Mononuclear cell (primary cell): Measurements from ENCODE around the gene PAPOLB.

GRCh38 chr7:3120685-3121029 lies 77.0 kb upstream of the CARD11 start:
- RRBS, result no CpG with 5 or more reads among the region's 2 CpGs

- RRBS, result no CpG with 5 or more reads among the region's 6 CpGs
These were observed 84.0 kb upstream of the SDK1 start for GRCh38 chr7:3216926-3217632.

DNA sequence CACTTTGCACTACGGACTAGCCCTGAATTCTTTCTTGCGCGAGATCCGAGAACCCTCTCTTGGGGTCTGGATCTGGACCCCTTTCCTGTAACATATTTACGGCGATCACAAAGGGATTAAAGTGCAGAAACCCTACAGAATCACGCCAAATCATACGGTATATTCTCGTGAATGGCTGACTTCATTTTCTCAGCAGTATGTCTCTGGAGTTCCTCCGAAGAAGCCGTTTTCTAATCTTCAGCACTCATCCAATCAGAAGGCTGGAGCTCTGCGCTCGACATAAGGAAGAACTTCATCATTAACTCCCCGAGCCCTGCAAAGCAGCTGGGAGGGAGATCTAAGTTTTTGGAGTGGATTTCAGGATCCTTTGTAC lies 40.8 kb upstream of the SDK1 start:
- RRBS, result no CpG with 5 or more reads among the region's 14 CpGs

- RRBS, result no CpG with 5 or more reads among the region's 1 CpG
These were observed 217.7 kb downstream of the SDK1 start for GRCh38 chr7:3518745-3519187.

- RRBS, result no CpG with 5 or more reads among the region's 8 CpGs
These were observed 265.8 kb upstream of the FOXK1 start for GRCh38 chr7:4416350-4416637.

DNA sequence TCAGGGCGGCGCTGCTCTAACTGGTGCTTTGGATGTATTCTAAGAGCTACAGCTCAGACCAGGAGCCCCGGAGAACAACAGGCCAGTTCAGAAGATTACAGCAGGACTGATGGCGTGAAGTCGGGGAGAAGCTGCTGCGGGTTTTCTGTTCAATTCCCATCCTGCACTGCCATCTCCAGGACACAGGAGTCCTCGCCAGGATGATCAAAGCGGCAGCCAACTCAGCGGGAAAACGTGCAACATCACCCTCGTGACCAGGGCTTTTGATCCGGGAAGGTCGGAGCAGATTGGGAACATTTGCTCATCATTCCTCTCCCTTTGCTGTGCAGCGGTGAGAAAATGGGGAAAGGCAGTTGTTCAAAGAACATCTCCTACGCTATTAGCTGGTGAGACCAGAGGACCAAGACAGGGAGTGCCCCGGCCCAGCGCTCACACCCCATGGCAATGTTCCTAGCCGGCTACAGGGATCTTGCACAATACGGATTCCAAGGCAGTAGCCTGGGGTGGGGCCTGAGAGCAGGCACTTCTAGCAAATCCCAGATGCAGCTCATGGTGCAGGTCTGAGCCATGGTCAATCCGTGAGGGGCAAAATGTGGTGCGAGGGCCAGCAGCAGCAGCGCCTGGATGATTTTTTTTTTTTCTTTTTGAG lies 50.3 kb upstream of the FOXK1 start:
- RRBS, result 8% methylated on average over 3 of the region's 22 CpGs

GRCh38 chr7:4692014-4692448 lies 9.9 kb downstream of the FOXK1 start:
- RRBS, result no CpG with 5 or more reads among the region's 6 CpGs

- RRBS, result 14% methylated on average over 24 of the region's 33 CpGs
These were observed 43.3 kb downstream of the FOXK1 start for GRCh38 chr7:4725256-4725890.

DNA sequence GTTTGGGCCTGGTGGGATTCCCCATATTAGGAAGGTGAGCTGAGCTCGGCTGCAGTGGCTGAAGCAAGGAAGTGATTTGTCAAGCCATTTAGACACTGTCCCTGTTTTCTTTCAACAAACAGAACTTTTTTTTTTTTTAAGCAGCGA lies 43.7 kb downstream of the FOXK1 start:
- RRBS, result no CpG with 5 or more reads among the region's 2 CpGs

- RRBS, result no CpG with 5 or more reads among the region's 20 CpGs
These were observed 40.6 kb upstream of the AP5Z1 start for GRCh38 chr7:4734734-4735338.

DNA sequence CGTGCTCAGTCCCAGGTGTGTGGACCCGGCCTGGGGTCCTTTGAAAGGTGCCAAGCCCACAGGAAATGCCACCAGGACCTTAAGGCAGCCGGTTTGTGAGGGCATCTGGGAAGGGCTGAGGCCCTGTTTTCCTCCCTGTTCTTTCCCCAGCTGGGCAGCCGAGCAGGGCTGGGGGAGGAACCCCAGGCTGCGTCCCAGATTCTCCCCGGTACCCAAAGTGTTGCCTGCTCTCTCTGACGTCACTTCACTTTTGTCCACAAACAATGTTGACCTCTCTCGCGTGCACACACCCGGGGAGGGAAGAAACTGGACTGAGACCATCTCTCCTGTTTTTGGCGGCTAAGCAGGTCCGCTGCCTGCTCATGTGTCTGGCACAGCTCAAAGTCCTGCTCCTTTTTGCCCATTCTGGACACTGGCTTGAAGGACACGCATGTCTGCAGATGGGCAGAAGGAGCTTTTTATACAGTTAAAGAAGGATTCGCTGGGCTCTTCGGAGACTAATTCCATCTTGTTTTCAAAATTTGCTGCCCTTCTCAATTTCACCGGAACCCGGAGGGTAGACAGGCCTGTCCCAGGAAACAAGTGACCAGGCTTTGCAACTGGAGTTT lies 37.4 kb downstream of the PAPOLB start:
- RRBS, result 83% methylated on average over 8 of the region's 17 CpGs

- RRBS, result no CpG with 5 or more reads among the region's 18 CpGs
These were observed 26.1 kb downstream of the PAPOLB start for GRCh38 chr7:4835583-4836178.

DNA sequence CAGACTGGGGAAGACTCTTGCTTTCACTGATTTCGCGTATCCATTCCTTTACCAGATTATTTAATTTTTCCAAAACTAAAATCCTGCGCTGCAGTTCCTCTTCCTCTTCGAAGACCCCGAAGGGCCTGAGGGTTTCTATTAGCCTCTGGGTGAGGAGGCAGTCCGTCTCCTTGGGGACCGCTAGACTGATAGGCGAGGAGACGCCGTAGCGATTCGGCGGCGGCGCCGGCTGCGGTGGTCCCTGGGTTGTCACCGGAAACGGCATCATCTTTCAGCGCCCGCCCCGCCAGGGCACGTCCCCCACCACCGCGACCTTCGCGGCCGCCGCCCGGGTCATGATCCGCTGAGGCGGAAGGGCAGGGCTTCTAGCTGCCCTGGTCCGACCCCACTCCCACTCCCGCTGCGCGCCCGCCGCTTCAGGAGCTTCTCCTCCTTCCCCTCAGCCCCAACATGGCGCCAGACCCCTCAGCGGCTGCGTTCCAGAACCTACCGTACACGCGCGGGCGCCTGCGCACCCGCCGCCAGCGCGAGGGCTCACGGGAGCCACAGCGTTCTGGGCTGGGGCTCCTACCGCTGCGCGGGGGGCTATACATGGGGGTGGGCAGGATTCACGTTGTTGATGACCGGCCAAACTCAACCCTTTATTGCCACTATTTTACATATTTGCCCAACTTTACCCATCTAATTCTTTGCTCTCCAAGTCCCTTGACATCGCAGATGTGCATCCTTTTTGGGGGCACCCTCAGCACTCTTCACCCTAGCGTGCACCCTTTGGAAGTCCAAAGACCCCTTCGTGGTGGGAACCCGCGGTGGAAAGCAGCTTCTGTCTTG lies at the start of gene PAPOLB:
Gene PAPOLB, minus strand, starts transcription at position 488 of the 831 bp plus-strand sequence.
- RRBS, result 21% methylated on average over 12 of the region's 63 CpGs

DNA sequence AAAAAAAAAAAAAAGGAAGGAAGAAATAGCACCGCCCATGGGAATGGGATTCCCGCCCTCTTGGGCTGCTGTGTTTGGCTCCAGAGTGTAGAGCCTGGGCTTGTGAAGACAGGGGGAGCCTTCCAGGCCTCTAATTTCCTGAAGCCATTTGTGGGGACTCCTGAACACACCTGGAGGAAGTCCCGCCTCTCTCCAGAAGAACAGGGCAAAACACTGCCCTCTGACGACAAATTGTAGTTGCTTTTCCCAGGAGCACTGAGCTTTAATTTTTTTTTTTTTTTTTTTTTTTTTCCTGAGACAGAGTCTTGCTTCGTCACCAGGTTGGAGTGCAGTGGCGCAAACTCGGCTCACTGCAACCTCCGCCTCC lies 42.8 kb downstream of the RBAK start:
- RRBS, result no CpG with 5 or more reads among the region's 8 CpGs

DNA sequence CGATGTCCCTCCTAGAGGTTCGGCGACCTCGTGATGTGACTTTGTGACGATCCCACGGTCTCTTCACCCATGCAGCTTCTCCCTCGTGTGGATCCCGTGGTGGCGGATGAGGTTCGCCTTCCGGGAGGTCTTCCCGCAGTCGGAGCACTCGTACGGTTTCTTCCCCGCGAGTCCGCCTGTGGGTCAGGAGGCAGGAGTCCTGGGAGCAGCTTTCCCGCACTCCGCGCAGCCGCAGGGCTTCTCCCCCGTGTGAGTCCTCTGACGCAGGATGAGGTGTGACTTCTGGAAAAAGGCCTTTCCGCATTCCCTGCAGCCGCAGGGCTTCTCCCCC lies 68.9 kb upstream of the WIPI2 start:
- RRBS, result no CpG with 5 or more reads among the region's 26 CpGs

GRCh38 chr7:5177073-5177563 lies 12.9 kb upstream of the WIPI2 start:
- RRBS, result no CpG with 5 or more reads among the region's 10 CpGs

DNA sequence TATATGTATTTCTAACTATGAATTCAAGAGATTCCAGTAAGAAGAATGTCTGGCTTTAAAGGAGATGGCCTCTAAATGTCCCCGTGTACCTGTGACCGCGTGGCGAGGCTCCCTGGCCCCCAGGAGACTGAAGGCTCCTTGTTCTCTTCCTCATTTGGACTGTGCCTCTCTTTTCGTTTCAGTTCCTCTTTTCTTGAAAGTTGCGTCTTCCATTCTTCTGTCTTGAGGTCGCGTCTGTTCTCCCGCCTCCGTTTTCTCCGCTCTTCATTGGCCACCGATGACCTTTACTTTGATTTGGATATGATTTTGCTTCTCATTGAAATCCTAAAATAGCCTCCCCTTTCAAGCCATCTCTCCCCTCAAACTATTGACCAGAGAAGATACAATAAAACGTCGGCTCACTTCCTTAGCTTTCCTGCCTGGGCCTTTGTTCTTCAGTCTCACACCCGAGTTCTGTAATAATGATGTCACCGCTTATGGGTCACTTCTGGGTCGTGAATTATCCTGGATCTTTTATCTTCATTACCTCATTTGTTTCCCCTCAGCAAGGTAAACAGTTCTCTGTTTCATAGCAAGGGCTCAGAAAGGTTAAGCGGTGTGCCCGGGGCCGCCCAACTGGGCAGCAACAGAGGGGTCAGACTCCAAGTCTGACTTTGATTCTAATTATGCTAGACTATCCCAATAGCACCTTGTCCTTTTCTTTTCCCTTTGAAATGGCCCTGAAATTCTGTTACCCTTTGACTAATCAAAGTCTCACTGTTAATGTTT lies 28.8 kb downstream of the WIPI2 start:
- RRBS, result no CpG with 5 or more reads among the region's 20 CpGs

GRCh38 chr7:5224002-5224687 lies 34.1 kb downstream of the WIPI2 start:
- RRBS, result no CpG with 5 or more reads among the region's 16 CpGs

GRCh38 chr7:5289367-5289893 lies 6.7 kb downstream of the SLC29A4 start:
- RRBS, result 99% methylated on average over 4 of the region's 10 CpGs

DNA sequence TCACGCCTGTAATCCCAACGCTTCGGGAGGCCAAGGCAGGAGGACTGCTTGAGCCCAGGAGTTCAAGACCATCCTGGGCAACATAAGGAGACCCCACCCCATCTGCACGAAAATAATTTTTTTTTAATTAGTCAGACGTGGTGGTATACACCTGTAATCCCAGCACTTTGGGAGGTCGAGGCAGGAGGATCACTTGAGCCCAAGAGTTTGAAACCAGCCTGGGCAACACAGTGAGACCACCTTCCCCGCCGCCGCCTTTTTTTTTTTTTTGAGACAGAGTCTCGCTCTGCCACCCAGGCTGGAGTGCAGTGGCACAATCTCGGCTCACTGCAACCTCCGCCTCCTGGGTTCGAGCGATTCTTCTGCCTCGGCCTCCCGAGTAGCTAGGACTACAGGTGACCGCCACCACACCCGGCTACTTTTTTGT lies 45.5 kb downstream of the SLC29A4 start:
- RRBS, result no CpG with 5 or more reads among the region's 18 CpGs